Measurements from ENCODE around the genes STOML1, CYP1A1 and CSK.

- RRBS, result no CpG with 5 or more reads among the region's 6 CpGs
Measured at GRCh38 chr15:72345364-72345730, 25.4 kb upstream of the CELF6 start.

DNA sequence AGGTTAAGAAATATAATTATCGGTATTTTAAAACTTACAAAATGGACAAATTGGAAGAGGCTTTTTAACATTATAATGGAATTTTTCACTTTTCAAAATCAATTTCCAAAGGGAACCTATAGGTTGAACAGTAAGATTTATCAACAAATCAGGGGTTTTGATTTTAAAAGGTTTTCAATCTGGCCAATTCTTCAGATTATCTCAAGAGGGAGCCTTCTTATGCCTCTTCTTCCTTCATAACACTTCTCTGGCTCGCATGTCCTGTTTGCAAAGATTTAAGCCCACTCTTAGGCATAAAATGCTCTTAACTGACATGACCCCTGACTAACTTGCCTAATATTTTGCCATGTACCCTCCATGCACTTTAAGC, 1.3 kb upstream of the ARIH1 start:
- RRBS, result no CpG with 5 or more reads among the region's 2 CpGs

GRCh38 chr15:72477263-72478003, 3.3 kb downstream of the ARIH1 start:
- RRBS, result no CpG with 5 or more reads among the region's 2 CpGs

DNA sequence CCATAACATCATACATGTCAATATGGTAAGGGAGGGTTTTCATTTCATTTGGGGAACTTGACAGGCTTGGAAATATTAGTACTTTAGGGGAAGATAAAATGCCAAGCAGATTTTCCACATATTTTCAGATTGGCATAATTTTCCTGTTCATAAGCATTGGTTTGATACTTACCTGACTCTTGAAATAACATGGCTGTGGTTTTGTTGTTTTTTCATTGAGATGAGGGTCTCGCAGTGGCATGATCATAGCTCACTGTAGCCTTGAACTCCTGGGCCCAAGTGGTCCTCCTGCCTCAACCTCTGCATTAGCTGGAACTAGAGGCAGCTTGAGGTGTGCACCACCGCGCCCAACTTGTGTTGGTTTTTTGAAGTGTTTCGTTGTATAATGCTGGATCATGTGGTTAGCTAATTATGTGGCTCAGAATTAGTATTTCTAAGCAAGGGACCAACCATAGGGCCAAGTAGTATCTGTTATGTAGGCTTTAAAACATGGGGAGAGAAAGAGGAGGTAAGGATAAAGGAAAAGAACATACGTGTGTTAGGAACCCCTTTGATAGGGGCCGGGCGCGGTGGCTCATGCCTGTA, 78.7 kb upstream of the GOLGA6B start:
- RRBS, result no CpG with 5 or more reads among the region's 8 CpGs

GRCh38 chr15:73708001-73708641, 23.9 kb downstream of the CD276 start:
- RRBS, result no CpG with 5 or more reads among the region's 10 CpGs

DNA sequence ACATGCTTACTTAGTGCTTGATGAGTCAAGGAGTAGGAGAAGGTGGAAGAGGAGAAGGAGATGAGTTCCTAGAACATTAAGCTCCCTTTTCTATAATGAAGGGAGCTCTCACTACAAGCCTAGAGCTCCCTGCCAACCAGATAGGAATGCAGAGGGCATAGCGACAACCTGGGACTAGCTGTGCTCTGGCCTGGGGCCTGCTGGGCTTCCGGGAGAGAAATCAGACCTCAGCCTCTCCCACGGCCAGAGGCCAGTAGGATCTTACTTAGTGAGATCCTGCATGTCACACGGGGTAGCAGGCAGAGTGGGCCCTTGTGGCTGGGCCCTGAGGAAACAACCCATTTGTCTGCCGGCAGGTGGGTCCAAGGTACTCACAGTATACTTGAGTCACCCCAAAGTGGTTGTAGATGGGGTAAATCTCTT, 25.5 kb downstream of the INSYN1 start:
- RRBS, result no CpG with 5 or more reads among the region's 5 CpGs

DNA sequence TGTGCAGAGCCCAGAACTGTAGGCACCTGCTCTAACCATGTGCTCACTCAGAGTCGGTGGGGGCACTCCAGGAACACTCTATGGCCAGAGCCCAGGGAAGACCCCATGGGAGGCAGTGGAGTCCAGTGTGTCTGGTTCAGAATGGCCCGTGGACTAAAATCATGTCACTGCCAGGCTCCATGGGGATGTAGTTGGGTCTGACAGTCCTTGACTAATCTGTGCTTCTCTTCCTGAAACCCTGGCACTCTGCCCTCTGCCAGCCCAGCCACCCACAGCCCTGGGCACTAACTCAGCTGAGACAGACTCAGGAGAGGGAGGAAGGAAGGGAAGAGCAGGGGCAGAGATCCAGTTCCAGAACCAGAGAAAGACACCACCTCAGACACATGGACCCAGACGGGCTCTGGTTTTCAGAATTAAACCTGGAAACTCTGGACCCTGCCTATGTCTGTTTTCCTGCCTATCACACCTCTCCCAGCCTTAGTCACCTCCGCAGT, 56.6 kb upstream of the INSYN1 start:
- RRBS, result no CpG with 5 or more reads among the region's 4 CpGs

- RRBS, result no CpG with 5 or more reads among the region's 17 CpGs
Measured at GRCh38 chr15:73870776-73871705, 2.3 kb upstream of the TBC1D21 start.

GRCh38 chr15:73928800-73929175, 2.5 kb downstream of the LOXL1 start:
- RRBS, result no CpG with 5 or more reads among the region's 5 CpGs

- RRBS, result 1% methylated on average over 21 of the region's 72 CpGs
Measured at GRCh38 chr15:73991703-73992629, at the start of gene STOML1. TSS of gene STOML1 (minus strand) at chr15:73992295.

GRCh38 chr15:74397312-74398019, 30.0 kb upstream of the CYP11A1 start:
- RRBS, result no CpG with 5 or more reads among the region's 5 CpGs

GRCh38 chr15:74421172-74421882, 12.4 kb downstream of the SEMA7A start:
- RRBS, result no CpG with 5 or more reads among the region's 13 CpGs

- RRBS, result no CpG with 5 or more reads among the region's 8 CpGs
Measured at GRCh38 chr15:74423751-74424532, 9.8 kb downstream of the SEMA7A start.

DNA sequence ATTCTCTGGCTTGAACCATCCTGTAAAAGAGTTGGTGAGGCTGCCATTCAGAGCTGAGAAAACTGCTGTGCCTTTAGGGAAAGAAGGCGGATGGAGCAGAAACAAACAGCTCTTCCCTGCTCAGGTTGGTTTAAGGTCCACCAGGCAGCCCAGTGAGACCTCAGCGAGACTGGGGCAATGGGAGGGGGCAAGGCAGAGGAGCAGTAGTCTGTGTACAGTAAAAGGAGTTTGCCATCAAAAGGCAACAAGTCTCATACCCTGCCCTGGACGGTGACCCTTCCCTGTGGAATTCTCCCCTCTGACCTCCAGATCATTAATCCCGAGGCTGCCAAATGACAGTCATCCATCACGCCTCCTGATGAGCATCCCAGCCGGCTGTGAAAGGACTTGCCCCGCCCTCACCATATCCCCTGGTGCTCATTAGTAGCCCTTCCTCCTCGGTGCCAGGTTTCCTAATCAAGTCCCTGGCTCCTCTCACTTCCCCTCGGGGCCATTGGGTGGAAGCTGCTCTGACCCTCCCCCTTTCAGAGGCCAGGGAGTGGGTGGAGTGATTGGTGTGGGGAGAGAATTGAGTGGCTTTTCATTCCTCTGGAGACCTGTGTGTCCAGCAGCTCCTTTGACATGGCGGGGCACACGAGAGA, 27.2 kb upstream of the CLK3 start:
- RRBS, result no CpG with 5 or more reads among the region's 11 CpGs

DNA sequence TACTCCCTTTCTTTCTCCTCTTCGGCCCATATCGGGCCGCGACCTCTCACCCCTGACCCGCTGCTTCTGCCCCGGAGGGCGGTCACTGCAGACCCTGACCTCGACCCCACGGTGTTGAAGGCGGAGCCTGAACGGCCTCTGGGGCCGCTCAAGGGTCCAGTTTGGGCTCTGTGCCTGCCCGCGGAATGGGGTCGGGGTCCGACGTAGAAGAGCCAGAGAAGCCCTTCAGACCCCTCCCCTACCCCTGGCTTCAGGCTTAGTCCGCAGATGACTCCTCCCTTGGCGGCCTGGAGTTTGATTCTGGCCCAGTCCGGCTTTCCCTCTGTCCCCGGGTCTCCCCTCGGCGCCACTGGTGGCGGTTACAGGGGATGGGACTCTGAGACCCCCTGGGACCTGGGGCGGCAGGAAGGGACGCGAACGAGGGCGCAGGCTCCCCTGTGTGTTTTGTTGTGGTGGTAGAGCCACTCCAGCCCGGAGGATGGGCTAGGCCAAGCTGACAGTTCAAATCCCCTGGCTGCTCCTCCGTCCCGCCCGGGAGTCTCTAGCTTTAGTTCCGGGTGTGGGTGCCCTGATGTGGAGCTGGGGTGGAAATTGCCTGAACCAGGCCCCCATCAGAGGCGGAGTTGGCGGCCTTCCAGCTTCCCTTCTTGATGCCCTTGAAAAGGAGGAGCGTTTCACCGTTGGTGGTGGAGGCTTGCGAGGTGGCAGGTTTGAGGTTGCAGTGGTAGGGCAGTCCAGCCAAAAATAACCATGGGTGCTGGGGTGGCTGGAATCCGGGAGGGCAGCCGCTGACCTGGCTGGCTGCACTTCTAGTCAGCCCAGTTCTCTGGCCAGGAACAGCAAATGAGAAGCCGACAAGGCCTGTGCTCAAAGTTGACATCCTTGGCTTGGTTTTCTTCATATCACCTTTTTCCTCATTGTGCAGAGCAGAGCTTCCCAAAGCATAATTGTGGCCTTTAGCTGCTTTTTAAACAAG, 646 bp downstream of the CLK3 start:
- RRBS, result 3% methylated on average over 4 of the region's 42 CpGs

DNA sequence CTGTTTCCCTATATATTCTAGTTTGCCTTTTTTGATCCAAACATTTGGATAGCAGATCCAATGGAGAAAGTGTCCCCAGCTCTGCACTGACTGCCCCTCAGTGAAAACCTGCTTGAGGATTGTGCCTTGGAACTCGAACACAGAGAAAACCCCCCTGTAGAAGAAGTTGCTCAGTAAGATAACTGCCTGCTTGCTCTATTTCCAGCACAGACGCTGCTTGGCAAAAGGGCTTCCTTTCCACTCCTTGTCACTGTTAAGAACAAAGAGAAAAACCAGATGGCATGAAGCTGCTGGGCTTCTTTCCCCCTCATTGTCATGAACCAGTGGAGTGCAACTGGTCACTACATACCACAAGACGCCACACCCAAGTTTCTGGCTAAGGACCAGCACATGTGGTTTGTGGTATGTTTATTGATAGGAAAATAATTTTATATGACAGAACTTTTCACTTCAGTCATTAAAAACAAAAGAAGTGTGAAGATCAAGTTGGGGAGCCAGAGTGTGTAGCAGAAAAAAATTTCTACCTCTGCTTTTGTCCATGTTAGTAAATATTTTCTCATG, 37.7 kb downstream of the CLK3 start:
- RRBS, result no CpG with 5 or more reads among the region's 3 CpGs

DNA sequence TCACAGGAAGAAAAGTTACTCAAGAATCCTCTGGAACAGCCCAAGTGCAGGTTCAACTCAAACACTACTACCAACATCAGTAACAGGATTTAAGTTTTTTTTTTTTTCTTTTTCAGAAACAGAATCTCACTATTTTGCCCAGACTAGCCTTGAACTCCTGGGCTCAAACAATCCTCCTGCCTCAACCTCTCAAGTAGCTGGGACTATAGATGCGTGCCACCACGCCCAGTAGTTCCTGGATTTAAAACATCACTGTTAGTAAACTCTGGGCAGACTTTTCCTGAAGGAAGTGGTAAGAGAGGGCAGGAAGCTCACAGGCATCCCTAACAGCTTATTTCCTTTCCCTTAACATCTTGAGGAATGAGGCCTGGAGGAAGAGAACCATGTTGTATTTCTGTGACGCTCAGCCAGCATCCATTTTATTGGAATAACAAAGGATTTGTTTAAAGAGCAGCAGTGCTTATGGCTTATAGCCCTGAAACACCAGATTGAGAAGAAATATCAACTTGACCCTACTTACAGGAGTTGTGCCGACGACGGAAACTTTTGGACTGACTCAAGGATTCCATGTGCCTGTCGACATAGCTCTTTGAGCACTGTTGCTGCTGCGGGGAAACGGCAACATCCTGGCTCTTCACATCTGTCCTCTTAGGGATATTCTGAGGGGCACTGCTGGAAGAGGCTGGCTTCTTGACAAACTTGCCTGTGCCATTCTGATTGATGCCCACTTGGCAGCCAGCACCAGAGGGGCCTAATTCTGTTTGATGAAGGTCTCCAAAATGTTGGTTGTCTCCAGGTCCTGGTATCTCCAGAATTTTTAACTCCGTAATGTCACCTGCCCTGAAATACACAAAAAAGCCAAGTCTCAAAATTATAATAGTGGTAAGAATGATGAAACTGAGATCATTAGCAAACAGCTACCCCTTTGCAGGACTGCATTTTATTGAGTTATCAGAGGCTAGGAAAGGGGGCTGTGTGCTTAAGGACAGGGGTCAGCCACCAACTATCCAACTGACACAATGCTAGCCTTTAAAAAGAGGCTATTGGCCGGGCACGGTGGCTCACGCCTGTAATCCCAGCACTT, 24.5 kb downstream of the EDC3 start:
- RRBS, result no CpG with 5 or more reads among the region's 13 CpGs

DNA sequence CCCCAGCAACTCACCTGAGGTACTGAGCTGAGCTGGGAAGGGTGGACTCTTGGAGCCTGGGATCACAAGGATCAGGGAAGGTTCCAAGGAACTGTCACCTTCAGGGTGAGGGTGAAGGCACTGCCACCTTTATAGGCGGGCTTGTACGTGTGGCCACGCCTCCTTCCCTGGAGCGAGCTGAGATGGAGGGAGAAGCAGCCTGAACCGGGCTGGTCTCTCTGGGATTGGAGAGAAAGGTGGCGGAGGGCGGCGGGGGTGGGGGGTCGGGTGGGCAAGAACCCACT, at the start of gene CYP1A1:
Gene CYP1A1 (minus strand): TSS at position 102 of the 284 bp plus-strand sequence.
- RRBS, result no CpG with 5 or more reads among the region's 9 CpGs

- RRBS, result 2% methylated on average over 47 of the region's 106 CpGs
Measured at GRCh38 chr15:74782018-74782882, at the start of gene CSK. TSS of gene CSK (plus strand) at chr15:74782080.

GRCh38 chr15:74785268-74786098, 3.6 kb downstream of the CSK start:
- RRBS, result no CpG with 5 or more reads among the region's 12 CpGs